ENCODE data around the genes UBAP1L, DIS3L and LCTL.

GRCh38 chr15:64912868-64913306 is 1.2 kb downstream of the ANKDD1A start:
- PRO-cap = no peak

- PRO-cap = no peak
Observed at GRCh38 chr15:64963311-64963877, 26.3 kb downstream of the SPG21 start.

GRCh38 chr15:65009370-65010019 is 19.8 kb upstream of the SPG21 start:
- PRO-cap = no peak

DNA sequence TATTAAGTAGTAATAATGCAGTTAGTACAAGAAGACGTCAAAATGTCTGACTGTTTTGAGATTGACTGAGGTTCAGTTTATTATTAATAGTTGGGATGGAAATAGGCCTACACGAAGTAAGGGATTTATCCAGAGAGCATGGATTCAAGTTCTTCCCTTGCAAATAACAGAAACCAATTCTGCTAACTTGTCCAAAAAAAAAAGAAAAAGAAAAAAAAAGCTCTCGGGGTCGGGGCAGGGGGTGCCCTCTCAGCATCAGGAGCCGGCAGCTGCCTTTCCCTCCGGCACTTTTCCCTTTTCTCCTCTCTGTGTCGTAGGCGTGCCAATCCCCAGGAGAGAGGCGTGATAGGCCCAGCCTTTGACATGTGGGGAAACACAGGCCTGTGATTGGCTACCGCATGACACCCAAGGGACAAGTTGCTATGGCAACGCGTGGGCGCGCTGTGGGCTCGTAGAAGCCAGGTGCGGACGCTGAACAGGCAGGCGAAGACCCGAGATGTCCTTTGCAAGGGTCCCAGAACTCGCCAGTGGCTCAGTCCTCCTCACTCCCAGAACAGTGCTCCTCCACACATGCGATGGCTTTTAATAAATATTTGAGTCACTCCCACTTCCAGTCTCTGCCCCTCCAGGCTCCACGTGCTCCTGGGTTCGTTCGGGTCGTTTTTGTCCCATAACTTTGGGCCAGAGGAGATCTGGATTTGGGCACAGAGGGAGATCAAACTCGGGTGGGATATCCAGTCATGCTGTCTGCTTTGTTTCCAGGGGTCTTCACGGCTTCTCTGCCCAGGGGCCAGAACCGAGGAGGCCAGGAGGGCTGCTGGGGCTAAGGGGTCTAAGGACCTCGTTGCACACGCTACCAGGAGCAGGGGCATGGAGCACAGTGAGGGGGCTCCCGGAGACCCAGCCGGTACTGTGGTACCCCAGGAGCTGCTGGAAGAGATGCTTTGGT is 4.2 kb downstream of the SLC51B start:
- PRO-cap = no peak

DNA sequence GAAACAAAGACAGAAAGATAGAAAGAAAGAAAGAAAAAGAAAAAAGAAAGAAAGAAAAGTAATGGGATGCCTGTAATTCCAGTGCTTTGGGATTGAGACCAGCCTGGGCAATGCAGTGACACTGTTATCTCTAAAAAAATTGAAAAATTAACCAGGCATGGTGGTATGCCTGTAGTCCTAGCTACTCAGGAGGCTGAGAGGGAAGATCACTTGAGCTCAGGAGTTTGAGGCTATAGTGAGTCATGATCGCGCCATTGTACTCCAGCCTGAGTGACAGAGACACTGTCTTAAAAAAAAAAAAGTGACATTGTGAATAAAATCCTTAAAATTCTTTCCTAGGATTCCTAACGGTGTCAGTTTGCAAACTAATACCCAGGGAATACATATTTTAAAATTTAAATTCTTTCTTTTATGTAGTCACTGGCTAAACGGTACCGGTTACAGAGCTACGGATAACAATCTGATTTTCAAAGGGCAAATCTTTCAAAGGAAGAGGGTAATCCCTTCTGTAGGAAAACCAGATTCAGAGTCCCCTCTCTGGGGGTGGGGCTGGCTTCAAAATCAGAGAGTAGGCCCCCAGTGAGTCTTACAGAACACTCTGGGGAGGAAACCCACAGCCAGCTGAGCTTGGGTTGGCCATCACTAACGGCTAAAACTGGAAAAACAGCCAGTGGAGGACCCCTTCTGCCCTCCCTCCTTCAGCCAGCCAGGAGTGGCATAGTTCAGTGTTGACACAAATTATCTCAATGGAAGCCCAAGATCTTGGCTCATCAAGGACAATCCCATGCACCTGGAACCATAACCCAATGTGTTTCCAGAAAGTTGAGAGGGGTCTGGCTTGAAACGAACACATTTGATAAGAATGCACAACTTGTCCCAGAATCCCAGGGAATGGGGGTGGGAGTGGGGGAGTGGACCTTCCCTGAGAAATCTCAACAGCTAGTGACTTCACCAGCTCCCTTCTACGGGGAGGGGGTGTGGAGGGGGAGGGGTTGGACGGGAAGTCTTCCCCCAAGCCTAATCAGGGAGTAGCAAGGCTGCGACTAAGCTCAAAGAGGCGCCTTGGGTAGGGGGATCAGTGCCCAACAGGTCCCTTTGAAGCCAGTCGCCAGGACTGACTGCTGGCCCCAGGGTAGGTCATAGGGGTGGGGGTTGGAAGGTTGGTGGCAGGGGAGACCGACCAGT is 1.2 kb downstream of the RASL12 start:
- PRO-cap = no peak

- PRO-cap = no peak
Observed at GRCh38 chr15:65115138-65115352, at the start of gene UBAP1L. Gene UBAP1L (minus strand): TSS chr15:65115200.

GRCh38 chr15:65244273-65244752 is 33.0 kb upstream of the CILP start:
- PRO-cap = no peak

GRCh38 chr15:65534272-65534819 is 4.1 kb downstream of the HACD3 start:
- PRO-cap = no peak

- PRO-cap = no peak
Observed at GRCh38 chr15:65539447-65539646, 9.1 kb downstream of the HACD3 start.

DNA sequence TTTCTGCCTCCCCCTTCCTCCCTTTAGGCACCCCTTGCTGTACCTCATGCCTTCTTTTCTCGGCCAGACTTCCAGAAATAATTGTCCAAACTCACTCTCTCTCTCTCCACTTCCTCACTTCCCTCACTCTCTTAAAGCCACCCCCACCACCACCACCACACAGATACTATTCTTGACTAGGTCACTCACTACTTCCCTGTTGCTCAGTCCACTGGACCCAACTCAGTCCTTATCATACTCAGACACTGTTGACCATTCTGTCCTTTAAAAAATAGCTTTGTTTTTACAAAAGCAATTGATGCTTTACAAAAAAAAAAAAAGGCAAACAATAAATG is 31.7 kb upstream of the RAB11A start:
- PRO-cap = no peak

DNA sequence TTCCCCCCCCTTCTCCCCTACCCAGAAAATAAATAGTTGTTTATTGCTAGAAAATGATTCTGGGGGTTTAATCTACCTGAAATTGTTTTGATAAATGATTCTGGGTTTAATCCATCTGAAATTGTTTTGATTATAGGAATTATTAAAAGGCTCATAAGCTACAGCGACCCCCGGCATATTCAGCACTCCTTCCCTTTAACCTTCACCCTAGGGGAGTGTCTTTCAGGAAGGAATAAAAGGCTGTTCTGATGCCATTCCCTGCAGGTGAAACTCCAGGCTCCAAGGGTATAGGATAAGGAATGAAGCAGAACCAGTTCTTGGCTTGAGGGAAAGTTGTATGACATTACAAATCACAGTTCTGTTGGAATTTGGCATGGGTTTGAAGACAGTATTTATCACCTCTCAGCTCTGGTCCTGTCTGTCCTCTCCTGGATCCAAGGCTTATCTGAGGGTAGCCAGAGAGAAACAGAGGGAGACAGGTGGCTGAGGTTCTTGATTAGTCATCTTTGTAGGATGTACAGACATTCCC is 37.0 kb downstream of the RAB11A start:
- PRO-cap = no peak

GRCh38 chr15:66080596-66081044 is 172.9 kb downstream of the MEGF11 start:
- PRO-cap = no peak

GRCh38 chr15:66168907-66169541 is 84.5 kb downstream of the MEGF11 start:
- PRO-cap = no peak

DNA sequence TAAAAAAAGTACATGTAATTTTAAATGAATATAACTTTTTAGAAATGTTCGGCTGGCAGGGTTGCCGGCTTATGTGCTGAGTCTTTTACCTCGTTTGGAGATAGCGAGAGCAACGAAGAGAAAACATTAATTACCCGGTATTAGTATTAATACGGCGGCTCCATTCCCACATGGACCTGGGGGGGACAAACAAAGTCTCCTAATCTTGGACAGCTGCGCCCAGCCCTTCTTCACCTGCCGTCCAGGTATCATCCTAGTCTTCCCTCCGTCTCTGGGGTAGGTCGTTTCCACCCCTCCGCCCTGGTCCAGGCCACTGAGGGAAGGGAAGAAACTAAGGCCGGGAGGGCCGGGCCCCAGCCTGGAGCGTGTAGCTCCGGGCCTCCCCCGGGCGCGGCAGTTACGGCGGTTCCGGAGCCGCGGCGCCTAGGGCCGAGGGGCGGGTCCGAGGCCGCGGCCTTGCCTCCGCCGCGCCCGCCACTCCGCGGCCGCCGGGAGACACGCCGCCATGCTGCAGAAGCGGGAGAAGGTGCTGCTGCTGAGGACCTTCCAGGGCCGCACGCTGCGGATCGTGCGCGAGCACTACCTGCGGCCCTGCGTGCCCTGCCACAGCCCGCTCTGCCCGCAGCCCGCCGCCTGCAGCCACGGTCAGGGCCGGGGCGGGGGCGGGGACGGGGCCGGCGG is at the start of gene DIS3L:
TSS of gene DIS3L (plus strand) at position 477 of the 681 bp plus-strand sequence.
- PRO-cap = bidirectional peak, plus-strand start at position 477 of the sequence, minus-strand start at position 399 of the sequence

DNA sequence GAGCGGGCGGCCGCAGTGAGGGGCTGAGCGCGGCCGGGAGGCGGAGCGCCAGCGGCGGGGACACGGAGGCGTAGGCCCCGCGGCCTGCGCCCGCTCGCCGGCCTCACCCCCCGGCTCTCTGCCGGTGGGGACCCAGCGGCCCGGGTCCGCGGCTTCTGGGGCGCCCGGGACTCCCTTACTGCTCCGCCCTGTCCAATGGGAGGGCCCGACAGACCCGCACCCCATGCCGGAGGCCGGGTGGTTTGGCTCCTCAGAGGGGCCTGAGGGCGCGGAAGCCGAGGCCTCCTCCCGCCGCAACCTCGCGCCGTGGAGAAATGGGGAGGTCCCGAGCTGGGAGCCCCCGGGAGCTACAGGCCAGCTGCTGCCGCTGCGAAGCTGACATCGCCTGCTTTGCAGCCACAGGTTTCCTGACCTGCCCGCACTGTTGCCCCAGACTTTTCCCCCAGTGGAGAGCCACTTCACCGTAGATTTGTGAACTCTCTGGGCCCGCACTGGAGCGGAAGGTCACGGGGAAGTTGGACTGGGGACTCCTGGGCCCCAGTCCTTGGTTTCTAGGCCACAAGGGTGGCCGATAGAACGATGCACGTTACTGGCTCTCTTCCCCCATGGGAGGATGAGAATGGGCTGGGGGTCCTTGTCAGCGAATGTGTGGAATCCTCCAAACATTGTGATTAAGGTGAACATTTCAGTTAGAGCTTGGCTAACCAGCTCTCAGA is 563 bp downstream of the DIS3L start:
- PRO-cap = bidirectional peak, plus-strand start at position 43 of the sequence, minus-strand start at position 111 of the sequence; bidirectional peak, plus-strand start at position 313 of the sequence, minus-strand start at position 315 of the sequence

- PRO-cap = no peak
Observed at GRCh38 chr15:66294489-66294904, 1.1 kb downstream of the DIS3L start.

DNA sequence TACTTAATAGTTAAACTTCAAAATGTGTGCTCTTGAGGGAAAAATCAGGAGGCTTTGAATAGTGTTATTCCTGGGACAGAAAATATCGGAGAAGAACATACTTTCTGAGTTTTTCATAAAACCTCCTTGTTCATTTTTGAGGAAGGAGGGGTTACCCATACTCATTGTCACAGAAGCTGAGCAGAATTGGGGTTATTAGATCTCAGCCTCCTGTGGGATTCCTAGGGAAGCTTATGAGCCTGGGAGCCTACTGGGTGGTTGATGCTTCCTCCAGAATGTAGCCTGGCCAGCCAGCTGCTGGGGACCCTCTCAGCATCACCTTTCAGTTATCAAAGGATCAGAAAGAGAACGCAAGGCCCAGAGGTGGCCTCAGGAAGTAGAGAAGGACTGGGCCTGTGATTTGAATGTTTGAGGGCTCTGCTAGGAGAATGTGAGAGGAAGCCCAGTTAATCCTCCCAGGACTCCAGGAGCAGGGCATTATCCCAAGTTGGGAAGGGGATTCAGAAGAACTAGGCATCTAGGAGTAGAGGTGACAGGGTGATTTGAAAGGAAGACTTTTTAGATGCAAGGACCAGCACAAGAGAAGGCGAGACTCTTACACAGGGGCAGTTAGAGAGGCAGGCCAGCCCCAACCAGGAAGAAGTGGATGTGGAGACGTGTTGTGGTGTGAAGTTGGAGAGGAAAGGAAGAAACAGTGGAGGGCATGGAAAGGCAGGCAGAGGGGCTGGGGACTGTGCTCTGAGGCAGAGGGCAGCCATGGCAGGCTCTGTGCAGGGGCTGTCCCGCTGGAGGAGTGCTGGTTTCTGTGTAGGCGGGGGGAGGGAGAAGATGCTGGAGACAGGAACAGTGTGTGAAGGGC is 21.4 kb downstream of the SNAPC5 start:
- PRO-cap = no peak

GRCh38 chr15:66490660-66491396 is 6.7 kb downstream of the SNAPC5 start:
- PRO-cap = no peak

DNA sequence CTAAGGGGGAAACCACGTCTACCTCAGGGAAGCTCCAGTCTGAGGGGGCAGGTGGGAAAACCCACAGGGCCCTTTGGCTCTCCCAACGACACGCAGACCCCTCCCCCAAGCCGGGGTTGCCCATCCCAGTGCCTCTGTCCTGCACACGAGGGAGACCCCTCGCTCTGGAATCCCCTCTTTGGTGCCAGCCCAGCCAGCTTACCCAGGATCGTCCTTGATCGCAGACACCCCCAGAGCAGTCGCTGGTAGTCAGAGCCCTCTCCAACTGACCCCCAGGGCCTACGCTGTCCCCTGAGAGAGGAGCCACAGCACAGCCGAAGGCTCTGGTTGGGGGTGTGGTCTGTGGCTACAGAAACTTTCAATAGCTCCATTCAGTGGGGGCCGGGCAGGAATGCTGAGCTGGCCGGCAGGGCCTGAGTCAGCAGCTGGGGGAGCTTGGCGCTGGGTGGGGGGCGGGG is at the start of gene LCTL:
TSS of gene LCTL (minus strand) at position 344 of the 458 bp plus-strand sequence.
- PRO-cap = no peak

- PRO-cap = no peak
Observed at GRCh38 chr15:66657463-66657855, 44.6 kb upstream of the SMAD6 start.